ENCODE results near the gene RPP40.

GRCh38 chr6:5003484-5004210 lies at the start of gene RPP40:
RPP40 (minus strand) TSS chr6:5004037.
- PRO-cap: bidirectional peak, plus-strand start at chr6:5003819, minus-strand start at chr6:5003611; bidirectional peak, plus-strand start at chr6:5004118, minus-strand start at chr6:5004037

DNA sequence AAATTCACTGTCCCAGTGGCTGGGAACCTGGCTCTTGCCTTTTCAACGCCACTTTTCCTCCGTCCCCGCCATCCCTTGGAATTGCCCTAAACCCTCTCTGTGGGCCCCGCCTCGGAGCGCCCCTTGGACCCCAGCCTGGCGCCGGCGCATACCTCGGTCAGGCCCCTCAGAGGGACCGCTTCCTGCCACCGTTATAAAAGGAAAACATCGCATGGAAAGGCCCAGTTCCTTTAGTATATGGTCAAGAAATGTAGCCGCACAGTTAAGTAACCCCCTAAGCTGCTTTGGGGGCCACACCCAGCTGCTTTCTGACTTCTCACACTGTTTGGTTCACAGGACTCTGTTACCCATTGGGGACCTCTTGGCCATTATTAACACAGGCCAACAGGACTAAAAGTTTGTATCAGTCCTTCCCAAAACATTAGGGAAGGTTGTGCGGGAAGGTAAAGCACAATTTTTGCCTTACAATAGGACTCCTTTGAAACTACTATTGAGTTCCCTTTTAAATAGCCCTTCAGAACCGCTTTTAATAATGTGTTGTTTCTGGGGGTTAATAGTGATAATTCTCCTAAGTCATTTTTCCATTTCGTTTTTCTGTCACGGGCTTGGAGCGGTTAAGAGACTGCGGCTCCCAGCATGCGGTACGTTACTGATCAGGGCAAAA lies 506 bp upstream of the RPP40 start:
- PRO-cap: unidirectional peak, minus-strand start at position 392 of the sequence

GRCh38 chr6:5077369-5077719 lies 7.8 kb upstream of the PPP1R3G start:
- PRO-cap: no peak

DNA sequence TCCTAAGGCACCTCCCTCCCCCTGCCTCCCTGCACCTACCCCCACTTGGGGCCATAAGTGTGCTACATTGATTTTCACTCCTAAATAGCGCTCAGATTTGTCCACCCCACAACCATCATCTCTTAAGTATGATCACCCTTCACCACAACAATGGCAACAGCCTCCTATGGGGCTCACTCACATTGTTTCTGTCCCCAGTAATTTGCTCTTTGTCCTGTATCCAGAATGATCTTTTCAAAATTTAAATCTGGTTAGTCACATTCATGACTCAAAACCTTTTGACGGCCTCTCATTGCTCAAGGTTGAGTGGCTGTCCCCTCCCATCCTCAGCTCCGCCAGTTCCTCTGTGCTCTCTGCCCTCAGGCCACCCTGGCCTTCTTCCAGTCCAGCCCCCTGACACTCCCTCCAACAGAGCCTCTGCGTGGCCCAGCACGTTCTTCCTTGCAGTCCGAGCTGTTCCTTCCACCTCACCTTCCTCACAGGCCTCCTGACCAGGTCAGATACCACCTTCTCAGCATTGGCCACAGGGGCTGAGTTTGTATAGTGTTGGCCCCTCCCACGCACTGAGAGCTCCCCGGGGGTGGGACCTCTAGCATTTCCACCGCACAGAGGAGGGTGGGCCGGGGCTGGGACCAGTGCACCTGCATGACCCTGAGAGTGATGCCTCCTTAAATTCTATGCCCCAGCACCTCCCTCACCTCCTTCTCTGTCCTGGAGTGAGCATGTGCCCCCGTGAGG lies 2.5 kb upstream of the PPP1R3G start:
- PRO-cap: no peak

DNA sequence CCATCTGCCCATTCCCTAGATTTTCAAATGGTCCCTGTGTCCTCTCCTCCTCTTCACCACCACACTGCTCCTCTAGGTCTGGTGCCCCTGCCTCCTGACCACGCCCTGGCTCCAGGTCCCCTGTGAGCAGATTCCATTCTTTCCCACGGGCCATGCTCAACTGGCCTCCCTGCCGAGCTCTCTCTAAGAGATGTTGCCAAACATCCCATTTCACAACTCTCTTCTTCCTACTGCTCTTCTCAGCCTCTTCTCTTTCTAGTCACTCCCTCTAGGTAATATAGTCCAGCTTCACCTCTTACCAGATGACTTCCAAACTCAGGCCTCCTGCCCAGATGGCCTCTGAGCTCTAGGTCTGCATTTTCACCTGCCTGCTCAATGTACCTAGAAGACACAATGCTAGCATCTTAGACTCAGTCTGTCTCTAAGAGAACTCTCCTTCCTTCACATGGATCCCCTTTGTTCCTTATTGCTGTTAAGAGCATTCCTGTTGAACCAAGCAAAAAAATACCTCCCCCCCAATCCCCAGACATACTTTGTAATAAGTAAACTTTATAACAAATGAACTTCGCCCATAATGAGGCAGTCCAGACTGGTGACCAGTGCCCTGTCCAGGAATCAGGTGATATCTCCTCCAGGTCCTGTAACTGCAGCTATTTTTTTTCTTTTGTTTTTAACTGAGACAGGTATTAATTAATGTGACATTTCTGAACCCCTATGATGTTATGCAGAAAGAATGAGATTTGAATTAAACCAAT lies 79.1 kb downstream of the LYRM4 start:
- PRO-cap: no peak

DNA sequence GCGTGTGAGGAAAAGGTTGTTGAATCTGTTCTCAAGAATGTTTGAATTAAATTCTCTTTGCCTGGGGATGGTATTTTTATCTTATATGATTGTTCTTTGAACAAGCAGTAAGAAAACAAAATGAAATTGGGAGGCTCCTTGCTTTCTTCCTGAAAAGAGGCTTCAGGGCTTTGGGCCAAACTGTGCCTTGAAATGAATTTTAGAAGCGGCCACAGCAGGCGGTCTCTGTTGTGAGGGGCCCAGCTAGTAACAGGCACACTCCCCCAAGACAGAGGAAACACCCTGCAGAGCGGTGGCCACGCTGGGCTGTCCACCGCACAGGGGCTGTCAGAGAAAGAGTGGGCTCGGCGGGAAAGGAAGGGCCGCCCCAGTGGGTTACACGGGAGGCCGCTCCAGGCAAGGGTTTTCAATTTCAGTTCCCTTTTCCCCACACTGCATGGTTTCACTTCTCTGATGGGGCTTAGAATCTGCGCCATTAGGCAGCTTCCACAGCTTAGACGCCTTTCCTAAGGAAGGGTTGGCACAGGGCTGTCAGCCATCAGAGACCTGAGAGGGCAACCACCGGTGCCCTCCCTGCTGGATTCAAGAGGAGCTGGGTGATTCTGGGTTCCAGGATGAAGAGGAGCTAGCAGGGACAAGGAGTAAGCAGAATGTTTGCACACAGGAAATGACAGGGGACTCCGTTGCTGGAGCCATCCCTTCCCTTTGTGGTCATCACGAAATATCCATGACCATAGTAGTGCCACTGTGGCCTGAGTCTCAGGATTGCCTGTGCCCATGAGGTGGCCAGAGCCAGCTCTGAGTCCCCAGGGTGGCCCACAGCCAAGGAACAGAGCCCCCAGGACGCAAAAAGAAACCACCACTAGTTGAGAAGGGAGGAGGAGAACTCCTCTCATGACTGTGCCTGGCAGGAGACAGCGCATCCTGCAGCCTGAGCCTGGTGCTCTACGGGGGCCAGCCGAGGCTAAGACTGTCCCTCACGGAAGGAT lies 282.8 kb downstream of the NRN1 start:
- PRO-cap: no peak

DNA sequence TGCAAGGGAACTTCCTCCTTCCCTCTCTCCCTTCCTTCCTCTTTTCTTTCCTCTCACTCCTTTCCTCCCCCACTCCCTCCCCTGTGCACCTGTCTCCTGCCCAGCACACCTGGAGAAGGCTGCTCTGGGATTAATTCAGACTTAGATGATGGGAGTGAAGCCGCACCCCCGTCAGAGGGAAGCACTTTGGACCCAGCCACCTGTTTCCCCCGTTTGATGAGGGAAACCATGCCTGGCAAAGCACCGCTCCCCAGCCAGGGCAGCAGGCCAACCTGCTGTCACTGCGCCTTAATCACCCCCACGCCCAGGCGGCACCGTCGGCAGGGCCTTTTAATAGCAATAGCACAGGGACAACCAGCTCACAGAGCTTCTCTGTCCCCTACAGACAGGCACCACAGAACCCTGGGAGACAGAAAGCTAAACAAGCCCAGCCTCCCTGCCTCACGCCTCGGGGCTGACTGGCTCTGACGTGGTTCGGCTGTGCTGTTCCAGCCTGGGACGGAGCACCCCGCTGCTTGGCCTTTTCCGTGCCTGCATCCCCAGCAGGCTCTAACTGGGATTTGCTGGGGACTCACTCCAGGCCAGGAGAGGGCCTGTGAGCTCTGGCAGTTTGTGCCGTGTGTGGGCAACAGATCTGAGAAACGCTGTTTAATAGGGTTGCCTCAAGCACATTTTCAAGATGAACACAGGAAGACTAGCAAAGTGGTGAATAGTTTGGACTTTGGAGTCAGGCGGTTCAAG lies 223.9 kb downstream of the NRN1 start:
- PRO-cap: no peak

DNA sequence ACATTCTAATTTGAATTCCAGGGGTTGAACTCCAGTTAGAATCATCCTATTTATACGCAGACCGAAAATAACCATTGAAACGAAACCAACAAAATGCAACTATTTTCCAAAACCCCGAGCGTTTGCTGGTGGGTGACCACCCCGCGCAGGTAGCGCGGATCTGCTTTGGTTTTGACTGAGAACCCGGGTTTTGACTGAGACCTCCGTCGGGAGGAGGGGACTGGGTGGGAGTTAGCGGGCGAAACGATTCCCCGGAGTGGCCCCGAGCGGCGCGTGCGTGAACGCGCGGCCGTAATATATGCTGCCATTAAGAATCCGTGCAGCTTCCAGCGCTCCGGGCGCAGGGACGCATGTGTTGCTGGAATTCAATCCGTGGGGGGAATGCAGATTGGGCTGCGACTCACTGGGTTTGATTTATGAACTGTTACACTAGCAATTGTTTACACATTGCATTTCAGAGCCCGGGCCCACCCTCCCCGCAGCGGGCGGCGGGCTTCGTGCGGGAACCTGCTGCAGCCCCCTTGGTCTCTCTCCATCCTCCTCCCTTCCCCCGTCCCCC lies 10.0 kb downstream of the NRN1 start:
- PRO-cap: no peak

DNA sequence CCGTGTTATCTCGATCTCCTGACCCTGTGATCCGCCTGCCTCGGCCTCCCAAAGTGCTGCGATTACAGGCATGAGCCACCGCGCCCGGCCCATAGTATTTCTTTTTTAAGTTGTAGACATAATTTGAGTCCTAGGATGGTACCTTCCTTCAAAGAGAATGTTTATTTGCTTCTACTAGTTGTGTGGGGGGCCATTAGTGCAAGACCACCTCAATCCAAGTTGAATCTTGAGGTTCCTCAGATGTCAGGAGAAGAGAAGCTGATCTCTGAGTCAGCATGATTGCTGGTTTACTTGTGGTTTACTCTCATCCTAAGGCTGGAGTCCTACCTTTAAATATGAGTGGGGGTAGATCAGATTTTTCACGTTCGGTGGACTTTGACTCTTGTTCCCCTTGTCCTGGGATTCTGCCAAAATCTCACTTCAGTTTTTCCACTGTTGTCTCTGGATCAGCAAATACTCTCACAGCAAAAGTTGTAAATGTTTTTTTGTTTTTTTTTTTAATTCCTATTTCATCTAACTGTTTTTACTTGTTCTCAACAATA lies 84.5 kb upstream of the F13A1 start:
- PRO-cap: no peak

GRCh38 chr6:6545934-6546877 lies 42.3 kb upstream of the LY86 start:
- PRO-cap: unidirectional peak, plus-strand start at chr6:6546006; unidirectional peak, plus-strand start at chr6:6546200; bidirectional peak, plus-strand start at chr6:6546488, minus-strand start at chr6:6546487; bidirectional peak, plus-strand start at chr6:6546744, minus-strand start at chr6:6546740

- PRO-cap: no peak
Observed at GRCh38 chr6:6590674-6590873, 2.1 kb downstream of the LY86 start.

GRCh38 chr6:6591657-6592074 lies 3.1 kb downstream of the LY86 start:
- PRO-cap: no peak

DNA sequence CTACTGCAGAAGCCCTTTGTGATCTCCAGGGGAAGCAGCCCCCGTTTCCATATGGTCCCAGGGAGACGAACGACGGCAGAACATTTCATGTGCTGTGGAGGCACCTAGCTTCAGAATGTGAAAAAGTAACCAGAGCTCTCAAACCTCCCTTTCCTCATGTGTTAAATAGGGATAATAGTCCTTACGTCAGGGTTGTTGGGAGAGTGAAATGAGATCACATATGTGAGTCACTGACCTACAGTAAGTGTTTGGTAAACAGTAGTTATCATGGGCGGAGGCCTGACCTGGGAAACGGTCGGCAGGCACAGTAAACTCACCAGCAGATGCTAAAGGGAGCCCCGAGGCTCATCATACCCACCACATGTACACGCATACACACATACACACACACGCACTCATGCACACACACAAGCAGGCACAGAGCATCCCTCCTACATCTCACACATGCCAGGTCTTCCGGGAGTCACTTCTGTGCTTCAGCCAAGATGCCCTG lies 89.7 kb downstream of the LY86 start:
- PRO-cap: unidirectional peak, minus-strand start at position 119 of the sequence

GRCh38 chr6:6725176-6725613 lies 136.7 kb downstream of the LY86 start:
- PRO-cap: unidirectional peak, minus-strand start at chr6:6725345

DNA sequence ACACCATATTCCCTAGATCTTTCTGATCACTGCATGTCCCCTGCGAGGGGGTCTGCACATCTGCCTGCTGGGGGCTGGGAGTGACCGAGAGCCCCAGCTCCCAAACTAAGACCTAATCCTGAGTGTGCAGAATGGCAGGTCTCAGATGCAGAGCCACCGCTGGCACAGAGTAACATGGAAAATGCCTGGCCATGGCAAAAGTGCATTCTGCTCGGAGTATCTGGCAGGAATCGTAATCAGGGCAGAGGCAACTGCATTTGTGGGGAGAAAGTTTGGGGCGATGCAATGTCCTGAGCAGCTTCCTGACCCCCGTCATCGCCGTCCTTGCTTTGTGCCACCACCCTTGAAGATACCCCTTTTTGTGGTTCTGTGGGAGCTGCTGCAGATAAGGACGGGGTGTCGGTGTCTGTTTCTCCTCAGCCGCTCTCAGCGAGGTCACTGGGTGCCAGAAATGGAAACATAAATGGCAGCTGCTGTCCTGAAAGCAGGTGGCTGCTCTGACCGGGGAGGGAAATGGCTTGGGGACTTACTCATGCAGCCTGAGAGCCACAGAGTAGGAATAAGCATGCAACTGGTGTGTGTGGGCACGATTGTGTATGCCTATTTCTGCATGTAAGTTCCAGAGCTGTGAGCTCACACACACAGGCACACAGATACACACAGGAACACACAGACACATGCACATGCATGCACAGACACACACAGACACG lies 158.0 kb downstream of the LY86 start:
- PRO-cap: no peak

GRCh38 chr6:6892898-6894037 lies 214.5 kb upstream of the RREB1 start:
- PRO-cap: no peak

GRCh38 chr6:7108311-7108914 lies 652 bp downstream of the RREB1 start:
- PRO-cap: bidirectional peak, plus-strand start at chr6:7108645, minus-strand start at chr6:7108606

GRCh38 chr6:7127611-7128055 lies 19.9 kb downstream of the RREB1 start:
- PRO-cap: no peak

DNA sequence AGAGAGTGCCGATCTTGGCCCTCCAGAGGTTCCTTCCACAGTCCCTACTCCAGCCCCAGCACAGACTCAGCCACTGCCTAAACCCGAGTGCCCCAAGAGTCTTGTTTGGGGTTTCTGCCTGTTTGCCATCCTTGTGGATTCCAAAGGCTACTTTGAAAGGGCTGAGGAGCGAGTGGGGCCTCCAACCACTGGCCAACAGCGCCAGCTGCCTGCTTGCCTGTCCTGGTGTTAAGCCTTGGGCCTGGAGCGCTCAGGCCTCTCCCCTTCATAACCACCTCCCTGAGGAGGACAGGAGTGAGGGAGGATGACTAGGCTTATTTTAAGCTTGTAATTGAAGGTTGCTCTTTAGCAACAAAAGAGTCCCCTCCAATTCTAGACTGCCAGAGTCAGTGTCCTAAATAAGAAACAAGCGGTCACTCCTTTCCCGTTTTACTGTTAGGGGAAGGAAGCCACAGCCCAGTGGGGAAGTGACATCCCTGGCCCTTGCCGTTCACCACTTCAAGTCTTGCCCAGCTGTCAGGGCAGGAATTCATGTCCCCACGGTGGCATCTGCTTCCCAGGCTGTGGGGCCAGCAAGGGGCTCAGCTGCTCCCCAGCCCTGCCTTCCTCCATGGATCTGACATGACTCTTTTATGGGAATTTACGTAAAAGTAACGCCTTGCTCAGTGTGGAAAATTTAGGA lies 58.0 kb downstream of the SSR1 start:
- PRO-cap: no peak

DNA sequence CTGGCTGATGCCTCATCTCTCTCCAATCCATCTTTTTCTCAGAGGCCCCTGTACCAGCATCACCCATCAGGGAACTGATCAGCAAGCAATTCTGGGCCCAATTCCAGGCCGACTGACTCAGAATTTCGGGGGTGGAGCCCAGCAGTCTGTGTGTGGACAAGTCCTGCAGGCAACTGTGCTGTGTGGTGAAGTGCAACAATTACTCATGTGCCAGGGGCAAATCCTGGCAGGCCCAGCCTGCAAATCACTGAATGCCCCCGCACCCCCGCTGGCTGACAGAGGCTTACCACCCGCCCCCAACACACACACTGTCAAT lies 45.6 kb downstream of the SSR1 start:
- PRO-cap: no peak

Measured in endodermal cell (in vitro differentiated cells).